Pulmonary artery (tissue), 1 donor: ENCODE measurements around a stretch of chr3.

- PRO-cap = no peak
Measured at GRCh38 chr3:17434758-17435501, 307.5 kb downstream of the TBC1D5 start.

DNA sequence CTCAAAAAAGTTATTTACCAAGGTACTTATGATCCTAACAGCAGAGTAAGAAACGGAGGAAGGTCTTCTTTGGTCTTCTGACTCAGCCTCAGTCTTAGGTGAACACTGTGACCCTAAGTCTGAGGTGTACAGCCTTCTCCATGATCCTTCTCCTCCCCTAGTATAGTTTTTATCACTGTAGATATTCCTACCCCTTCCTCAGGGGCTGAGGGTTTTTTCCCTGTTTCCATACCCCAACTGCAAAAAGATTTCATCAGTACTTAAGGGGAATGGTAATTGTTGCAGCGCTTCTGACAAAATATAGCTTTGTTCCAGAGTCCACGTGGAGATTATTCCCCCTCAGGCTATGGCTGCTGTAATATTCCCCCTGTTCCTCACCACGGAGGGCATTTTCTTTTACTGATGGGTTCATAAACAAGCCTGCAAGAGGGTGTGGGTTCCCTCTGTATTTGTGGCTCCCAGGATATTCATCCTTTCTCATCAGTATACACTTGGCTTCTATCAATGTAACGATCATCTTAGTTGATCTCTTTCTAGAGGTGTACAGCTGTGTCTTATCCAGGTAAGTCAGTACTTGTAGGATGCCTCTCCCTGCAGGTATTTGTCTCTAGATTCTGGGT is 284.3 kb downstream of the TBC1D5 start:
- PRO-cap = no peak

- PRO-cap = no peak
Measured at GRCh38 chr3:19342453-19342867, 194.2 kb downstream of the KCNH8 start.

DNA sequence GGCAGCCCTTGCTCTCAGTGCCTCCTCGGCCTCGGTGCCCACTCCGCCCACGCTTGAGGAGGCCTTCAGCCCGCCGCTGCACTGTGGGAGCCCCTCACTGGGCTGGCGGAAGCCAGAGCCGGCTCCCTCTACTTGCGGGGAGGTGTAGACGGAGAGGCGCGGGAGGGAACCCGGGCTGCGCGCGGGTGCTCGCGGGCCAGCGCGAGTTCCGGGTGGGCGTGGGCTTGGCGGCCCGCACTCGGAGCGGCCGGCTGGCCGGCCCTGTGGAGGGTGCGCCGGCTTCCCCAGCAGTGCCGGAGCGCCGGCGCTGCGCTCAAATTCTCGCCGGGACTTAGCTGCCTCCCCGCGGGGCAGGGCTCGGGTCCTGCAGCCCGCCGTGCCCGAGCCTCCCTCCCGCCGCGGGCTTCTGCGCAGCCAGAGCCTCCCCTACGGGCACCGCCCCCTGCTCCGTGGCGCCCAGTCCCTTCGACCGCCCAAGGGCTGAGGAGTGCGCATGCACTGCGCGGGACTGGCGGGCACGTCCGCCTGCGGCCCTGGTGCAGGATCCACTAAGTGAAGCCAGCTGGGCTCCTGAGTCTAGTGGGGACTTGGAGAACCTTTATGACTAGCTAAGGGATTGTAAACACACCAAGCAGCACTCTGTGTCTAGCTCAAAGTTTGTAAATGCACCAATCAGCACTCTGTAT is 231.5 kb downstream of the EFHB start:
- PRO-cap = unidirectional peak, minus-strand start at position 400 of the sequence

- PRO-cap = no peak
Measured at GRCh38 chr3:19948725-19949411, 2.0 kb downstream of the RAB5A start.

DNA sequence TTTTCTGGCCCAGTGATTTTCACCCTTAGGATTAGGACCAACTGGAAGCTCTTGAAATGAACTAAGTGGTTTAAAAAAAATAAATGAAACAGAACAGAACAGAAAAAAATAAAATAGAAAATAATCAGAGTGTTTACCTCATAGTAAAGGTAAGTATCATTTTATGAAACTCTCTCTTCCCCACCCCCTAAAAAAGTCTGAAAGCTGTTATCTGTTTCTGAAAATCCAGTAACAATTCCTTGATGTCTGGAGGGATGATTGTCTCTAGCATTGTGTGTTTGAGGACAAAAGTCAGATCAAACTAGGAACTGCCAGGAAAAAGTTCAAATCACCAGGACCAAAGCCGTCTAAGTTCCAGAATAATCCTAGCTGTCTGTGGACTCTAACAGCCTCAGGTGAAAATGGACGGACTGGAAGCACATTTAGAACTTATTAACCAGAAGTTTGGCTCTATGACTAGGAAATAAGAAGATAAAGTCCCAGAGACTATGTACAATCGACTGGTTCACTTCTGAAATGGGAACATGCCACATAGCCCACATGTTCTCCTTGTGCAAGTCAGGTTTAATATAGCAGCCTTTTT is 50.5 kb upstream of the SGO1 start:
- PRO-cap = no peak

- PRO-cap = no peak
Measured at GRCh38 chr3:21542456-21542899, 208.5 kb downstream of the ZNF385D start.

GRCh38 chr3:21644979-21645496 is 106.0 kb downstream of the ZNF385D start:
- PRO-cap = no peak

GRCh38 chr3:22743467-22744042 is 459.6 kb upstream of the UBE2E2 start:
- PRO-cap = no peak

DNA sequence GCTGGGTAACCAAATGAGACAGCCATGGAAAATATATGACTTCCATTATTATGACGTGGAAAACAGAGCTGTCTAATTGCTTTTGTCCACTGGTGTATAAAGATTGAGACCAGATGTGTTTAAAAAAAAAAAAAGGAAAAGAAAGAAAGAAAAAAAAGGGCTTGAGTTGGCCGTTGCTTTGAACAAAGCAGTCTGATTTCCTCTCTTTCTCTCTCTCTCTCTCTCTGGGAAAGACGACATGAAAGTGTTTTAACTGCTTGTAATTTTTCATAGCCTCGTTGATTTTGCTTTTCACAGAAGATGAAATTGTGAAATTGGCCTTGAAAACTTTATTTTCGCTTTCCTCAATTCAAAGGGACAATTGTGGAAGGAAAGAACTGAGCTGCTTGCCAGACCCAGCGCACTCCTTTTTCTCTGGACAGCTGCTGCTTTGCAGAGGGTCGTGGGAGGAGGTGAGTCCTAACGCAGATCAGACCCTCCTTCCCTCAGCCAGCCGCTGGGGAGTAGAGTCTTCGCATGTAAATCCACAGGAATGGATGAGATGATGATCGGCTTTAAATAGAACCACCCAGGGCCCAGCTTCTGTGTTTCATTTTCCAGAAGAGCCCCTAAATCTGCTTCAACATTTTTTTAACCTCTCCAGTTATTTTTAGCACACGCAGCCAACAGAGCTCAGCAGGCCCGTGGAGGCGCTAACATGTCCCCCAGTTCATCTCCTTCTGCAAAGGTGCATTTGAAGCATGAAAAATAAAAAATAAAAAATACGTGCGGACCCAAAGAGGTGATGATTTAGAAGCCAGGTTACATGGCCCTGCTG is 42.8 kb upstream of the UBE2E1 start:
- PRO-cap = no peak

GRCh38 chr3:23808487-23808973 is 2.8 kb downstream of the UBE2E1 start:
- PRO-cap = no peak

DNA sequence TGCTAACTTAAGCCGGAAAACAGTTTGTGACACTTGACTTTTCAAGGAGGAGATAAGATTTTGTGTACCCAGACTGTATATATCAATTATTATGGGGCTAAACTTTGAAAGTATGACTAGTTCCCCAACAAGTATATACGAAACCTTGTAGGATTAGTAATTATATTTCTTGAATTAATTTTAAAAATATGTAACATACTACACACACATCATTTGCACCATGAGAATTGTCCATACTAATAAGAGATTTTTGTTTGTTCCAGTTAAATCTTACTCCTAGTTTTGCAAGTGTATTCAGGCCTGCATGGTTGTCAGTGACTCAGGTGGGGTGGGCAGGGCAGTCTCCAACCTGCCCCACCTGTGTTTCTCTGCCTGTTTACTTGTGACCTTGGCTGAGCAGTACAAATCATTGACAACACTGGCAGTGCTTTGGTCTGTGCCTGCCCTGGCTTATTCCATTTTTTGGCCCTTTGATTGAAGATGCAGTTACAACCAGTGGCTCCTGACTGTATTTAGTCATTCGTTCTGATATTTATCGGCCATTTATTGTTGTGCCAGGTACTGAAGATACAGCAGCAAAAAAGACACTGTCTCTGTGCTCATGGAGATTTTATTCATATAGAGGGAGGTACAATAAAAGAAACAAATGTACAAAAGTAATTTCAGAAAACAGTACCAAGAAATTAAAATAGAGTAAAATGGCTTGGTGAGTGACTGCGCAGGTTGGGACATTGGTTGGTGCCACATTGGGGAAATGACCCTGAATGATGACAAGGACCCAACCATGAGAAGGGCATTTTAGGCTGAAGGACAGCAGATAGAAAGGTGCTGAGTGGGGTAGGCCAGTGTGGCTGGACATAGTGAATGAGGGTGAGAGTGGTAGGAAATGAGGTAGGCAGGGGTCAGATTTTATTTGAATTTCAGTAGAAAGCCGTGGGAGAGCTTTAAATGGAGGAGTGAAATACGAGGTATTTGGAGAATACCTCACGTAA is 19.4 kb downstream of the UBE2E1 start:
- PRO-cap = no peak

DNA sequence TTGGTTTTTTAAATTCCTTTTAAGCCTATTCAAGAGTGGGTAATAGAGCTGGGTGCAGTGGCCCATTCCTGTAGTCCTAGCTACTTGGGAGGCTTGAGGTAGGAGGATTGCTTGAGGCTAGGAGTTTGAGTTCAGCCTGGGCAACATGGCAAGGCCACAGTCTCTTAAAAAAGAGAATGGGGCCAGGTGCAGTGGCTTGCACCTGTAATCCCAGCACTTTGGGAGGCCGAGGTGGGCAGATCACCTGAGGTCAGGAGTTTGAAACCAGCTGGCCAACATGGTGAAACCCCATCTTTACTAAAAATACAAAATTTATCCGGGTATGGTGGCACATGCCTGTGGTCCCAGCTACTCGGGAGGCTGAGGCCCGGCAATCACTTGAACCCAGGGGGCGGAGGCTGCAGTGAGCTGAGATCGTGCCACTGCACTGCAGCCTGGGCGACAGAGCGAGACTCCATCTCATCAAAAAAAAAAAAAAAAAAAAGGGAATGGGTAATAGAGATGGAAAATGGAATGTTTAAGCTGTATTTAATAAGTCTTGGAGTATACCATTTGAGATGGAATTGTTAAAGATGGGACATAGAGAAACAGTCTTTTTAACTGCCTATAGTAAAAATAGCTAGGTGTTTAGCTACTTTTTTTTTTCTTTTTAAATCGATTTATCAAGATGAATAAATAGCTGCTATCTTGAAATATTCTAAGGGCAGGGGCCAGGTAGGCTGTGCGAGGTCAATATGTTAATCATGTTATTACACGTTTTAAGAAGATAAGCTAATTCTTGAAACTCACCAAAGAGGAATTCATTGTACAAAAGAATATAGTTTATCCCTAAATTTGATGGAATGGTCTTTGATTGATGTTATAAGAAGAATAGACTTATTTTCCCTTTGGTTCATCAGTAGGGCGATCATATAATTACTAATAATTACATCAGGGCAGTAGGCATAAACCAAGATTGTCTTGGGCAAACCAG is 40.8 kb downstream of the UBE2E1 start:
- PRO-cap = no peak

DNA sequence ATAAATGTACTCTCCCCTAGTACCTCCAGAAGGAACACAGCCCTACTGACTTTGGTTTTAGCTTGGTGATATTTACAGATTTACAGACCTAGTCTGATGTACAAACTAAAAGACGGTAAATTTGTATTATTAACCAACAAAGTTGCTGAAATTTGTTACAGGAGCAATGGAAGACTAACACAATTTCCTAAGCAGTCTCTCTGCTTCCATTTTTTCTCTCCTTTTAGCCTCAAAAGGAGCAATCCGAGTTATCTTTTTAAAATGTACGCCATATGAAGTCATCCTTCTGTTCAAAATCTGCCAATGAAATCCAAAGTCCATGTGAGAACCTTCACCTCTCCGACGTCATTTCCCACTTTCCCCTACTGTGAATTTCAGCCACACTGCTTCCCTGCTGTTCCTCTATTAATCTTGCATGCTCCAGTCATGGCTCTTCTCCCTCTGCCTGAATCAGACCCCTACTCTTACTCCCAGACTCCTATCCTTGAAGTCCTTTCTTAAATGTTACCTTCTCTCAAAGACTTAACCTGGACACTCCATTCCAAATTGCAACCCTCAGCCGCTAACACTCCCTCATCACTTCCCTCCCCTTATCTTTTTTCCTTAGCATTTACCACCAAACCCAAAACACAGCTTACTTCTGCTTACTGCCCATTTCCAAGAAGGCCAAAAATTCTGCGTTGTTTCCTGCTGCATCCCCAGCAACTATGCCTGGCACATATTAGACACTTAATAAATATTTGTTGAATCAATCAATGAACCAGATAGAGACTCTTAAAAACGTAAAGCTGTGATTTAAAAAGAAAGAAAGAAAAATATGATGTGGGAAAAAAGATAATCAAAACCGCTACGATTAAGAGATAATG is 1.2 kb downstream of the NKIRAS1 start:
- PRO-cap = no peak

DNA sequence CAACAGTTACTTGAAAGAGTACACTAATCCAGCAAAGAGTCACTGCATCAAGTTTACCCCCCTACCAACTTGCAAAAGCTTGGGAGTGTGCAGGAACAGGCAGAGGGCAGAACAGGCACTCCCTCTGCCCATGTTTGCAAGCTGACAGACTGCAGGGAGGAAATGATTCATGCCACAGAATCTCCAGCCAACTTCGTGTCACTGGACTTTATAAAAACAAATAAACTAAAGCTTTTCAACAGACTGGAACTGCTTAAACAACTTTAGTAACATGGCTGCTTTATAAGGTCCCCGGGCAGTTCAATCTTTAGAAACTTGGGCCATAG is 129.5 kb downstream of the THRB start:
- PRO-cap = no peak

- PRO-cap = no peak
Measured at GRCh38 chr3:24489873-24490724, 4.6 kb downstream of the THRB start.

GRCh38 chr3:24496500-24496856 is 1.8 kb upstream of the THRB start:
- PRO-cap = no peak

- PRO-cap = no peak
Measured at GRCh38 chr3:24522218-24522581, 27.6 kb upstream of the THRB start.

DNA sequence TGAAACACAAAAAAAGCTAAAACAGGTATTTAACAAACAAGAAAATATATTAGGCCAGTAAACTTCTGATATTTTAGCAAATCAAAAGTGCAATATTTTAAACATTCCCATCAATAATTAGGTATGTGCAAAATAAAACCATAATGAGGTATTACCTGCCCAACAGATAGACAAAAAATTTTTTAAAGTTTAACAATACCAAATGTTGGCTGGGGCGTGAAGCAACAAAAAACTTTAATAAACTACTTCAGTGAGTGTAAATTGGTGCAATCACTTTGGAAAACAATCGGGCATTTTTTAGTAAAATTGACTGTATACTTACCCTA is 325.3 kb upstream of the THRB start:
- PRO-cap = no peak

- PRO-cap = no peak
Measured at GRCh38 chr3:24829470-24829918, 334.8 kb upstream of the THRB start.